ENCODE measurements around a stretch of chr1.

DNA sequence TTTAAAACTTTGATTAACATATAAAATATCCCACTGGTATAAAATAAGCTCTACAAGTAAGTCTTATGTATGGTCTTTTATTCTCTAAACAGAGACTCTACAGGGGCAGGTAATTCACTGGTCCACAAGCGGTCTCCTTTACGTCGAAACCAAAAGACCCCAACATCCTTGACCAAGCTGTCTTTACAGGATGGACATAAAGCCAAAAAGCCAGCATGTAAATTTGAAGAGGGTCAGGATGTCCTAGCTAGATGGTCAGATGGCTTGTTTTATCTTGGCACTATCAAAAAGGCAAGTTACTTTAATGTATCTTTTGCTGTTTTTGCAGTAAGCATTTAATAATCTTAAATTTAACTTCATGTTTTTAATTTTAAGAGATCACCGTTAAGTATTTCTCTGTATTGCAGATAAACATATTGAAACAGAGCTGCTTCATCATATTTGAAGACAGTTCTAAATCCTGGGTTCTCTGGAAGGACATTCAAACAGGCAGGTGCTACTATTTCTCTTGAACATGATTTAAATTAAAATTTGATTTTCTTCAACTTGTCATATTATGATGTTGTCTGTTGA lies 31.1 kb downstream of the MTF2 start:
- PRO-cap, result no peak
- RAMPAGE, long total RNA, 4 experiments, result no peak in any of the 4 experiments

GRCh38 chr1:93124387-93125308 lies 45.6 kb downstream of the MTF2 start:
- PRO-cap, result no peak
- RAMPAGE, long total RNA, 4 experiments, result no peak in any of the 4 experiments

- PRO-cap, result no peak
- RAMPAGE, long total RNA, 4 experiments, result no peak in any of the 4 experiments
Measured at GRCh38 chr1:93340667-93341813, 4.7 kb upstream of the DR1 start.

DNA sequence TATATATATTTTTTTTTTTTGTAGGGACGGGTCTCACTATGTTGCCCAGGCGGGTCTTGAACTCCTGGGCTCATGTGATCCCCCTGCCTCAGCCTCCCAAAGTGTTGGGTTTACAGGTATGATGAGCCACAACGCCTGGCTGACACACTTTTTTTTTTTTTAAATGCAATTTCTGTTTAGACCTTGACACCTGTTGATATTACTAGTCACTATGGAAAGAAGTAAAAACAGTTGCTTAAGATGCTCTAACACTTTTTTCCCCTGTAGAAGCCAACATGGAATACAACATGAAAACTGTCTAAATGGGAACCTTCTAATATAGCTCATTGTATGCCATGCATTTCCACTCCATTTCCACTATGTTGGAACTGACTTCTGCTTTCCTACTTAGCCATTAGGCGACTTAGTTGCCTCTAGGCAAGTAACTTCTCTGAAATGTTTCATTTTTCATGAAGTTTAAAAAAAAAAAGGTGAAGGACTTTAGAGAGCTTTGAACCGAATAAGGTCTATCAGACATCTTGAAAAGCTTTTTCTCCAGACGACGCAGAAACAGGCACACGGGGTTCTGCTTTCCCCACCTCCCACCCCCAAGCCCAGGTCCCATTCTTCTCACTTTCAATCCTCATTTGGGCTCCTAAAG lies 717 bp upstream of the DR1 start:
- PRO-cap, result no peak
- RAMPAGE, long total RNA, 4 experiments, result no peak in any of the 4 experiments

GRCh38 chr1:93588729-93589505 lies 92.7 kb downstream of the BCAR3 start:
- PRO-cap, result no peak
- RAMPAGE, long total RNA, 4 experiments, result no peak in any of the 4 experiments

- PRO-cap, result no peak
- RAMPAGE, long total RNA, 4 experiments, result no peak in any of the 4 experiments
Measured at GRCh38 chr1:93591616-93592869, 89.6 kb downstream of the BCAR3 start.

DNA sequence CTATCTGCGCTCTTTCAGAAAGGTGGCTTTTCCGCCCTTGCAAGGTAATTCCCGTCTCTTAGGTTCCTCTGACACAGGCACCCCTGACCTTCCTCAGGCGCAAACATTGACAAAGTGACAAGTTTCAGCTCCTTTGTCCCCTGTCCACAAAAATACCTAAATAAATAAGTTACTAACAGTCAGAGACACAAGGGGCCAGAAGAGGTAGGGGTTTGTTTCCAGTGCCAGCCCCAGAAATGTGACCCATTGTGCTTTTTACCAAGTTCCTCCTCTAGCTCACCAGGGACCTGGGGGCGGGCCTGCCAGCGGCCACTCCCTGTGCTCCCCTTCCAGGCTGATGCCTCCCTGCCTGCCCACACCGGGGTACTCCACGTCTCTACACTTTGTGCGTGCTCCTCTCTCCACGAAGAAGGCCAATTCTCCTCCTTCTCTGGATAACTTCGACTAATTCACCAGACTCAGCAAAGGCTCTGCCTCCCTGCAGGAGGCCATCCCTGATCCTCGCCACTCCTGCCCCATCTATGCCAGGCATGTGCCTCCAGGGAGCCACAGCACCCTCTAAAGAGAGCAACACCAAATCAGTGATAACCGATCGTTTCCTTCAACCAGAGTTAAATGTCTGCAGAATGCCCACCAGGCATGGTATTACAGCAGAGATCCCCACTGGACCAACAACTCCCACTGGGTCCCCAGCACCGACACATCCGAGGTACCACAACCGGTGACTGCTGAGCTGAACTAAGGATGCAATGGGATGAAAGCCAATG lies 72.0 kb downstream of the BCAR3 start:
- PRO-cap, result no peak
- RAMPAGE, long total RNA, 4 experiments, result start-site peak on the minus strand in 1 of 4 experiments, centred at position 465 of the sequence, 32 reads per replicate

DNA sequence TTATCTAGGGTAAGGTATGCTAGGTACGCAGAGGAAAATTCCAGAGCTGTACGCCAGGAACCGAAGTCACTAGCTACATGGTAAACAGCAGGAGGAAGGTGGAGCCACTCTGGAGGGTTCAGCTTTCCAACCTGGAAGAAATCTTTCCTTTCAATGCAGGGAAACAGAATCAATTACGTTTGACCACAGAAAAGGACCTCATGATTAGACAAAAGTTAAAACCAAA lies 43.1 kb downstream of the BCAR3 start:
- PRO-cap, result no peak
- RAMPAGE, long total RNA, 4 experiments, result no peak in any of the 4 experiments

- PRO-cap, result no peak
- RAMPAGE, long total RNA, 4 experiments, result start-site peak on the minus strand in 1 of 4 experiments, at chr1:93660241-93660339 at its widest, 24 reads per replicate
Measured at GRCh38 chr1:93659773-93660477, 21.7 kb downstream of the BCAR3 start.

- PRO-cap, result no peak
- RAMPAGE, long total RNA, 4 experiments, result no peak in any of the 4 experiments
Measured at GRCh38 chr1:93703552-93703983, 21.9 kb upstream of the BCAR3 start.

DNA sequence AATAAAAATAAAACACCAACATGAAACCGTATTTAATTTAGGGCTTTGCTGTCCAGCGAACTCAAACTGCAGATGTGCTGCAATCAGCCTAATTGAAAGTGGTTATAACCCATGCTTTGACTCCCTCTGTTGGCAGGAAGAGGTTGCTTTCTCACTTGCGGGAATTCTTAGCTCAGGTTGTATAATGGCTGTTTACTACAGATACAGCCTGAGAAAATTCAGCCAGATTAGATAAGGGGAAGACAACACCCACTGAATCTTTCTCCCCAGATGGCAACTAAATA lies 34.7 kb downstream of the DNTTIP2 start:
- PRO-cap, result no peak
- RAMPAGE, long total RNA, 4 experiments, result no peak in any of the 4 experiments

GRCh38 chr1:93845932-93846940 lies 32.8 kb downstream of the DNTTIP2 start:
- PRO-cap, result bidirectional peak, plus-strand start at chr1:93846473, minus-strand start at chr1:93846322; bidirectional peak, plus-strand start at chr1:93846736, minus-strand start at chr1:93846619
- RAMPAGE, long total RNA, 4 experiments, result no peak in any of the 4 experiments

DNA sequence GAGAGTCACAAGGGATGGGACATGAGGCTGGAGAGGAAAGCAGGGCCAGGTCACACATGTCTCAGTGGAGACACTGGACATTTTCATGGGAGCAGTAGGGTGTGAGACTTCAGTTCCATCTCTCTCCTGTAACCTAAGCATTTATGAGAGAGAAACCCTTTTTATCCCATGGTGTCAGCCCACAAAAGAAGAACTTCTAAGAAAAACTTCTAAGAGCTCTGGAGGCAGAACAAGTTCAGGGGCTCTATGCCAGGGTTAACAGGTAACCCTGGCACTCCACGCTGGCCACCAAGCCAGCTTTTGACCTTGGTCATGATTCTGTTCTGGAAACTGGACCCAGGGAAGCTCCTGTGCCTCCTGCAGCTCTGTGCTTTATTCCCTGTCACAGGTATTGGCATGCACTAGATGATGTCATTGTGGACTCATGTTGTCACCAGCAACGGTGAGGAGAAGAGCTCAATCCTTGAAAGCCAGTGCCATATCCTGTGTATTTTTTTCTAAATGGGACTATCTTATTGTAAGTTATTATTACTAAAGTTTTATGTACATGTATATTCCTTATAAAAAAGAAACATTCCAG lies 56.6 kb upstream of the GCLM start:
- PRO-cap, result no peak
- RAMPAGE, long total RNA, 4 experiments, result no peak in any of the 4 experiments

GRCh38 chr1:94061459-94061762 lies 59.5 kb downstream of the ABCA4 start:
- PRO-cap, result no peak
- RAMPAGE, long total RNA, 4 experiments, result no peak in any of the 4 experiments

DNA sequence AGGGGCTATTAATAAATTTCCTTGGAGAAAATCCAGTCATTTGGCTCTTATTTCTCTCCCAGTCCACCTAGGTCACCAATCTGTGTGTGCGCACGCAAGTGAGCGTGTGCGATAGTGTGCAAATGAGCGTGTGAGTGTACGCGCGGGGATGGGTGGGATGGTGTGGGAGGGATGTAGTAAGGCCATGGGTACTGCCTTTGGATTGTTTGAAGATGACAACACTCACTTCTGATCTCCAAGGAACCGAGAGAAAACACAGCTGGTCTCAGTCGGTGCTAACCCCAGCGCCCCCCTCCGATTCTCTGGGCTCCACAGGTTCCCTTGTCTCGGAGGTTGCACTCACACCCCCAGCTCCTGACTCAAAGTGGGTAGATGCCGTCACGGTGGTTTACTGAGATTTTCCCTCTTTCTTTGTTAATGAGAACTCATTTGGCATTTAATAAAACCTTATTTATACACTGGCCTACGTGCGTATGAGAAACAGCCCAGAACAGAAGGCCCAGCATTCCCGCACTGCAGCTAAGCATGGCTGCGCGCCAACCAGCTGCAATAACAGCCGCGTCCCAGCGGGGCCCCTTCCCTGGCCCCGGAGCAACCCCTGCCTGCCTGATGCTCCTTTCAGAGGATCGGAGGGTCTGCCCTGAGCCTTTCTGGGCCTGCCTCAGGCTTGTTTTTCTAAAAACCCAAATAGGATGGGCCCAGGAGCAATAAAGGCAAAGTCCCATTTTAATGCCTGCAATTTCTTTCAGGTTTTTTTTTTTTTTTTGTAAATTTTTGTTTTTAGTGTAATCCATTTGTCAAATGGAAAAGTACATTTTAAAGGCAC lies 25.7 kb downstream of the ABCA4 start:
- PRO-cap, result no peak
- RAMPAGE, long total RNA, 4 experiments, result no peak in any of the 4 experiments

- PRO-cap, result unidirectional peak, minus-strand start at chr1:94103890
- RAMPAGE, long total RNA, 4 experiments, result no peak in any of the 4 experiments
Measured at GRCh38 chr1:94103817-94104016, 17.2 kb downstream of the ABCA4 start.

DNA sequence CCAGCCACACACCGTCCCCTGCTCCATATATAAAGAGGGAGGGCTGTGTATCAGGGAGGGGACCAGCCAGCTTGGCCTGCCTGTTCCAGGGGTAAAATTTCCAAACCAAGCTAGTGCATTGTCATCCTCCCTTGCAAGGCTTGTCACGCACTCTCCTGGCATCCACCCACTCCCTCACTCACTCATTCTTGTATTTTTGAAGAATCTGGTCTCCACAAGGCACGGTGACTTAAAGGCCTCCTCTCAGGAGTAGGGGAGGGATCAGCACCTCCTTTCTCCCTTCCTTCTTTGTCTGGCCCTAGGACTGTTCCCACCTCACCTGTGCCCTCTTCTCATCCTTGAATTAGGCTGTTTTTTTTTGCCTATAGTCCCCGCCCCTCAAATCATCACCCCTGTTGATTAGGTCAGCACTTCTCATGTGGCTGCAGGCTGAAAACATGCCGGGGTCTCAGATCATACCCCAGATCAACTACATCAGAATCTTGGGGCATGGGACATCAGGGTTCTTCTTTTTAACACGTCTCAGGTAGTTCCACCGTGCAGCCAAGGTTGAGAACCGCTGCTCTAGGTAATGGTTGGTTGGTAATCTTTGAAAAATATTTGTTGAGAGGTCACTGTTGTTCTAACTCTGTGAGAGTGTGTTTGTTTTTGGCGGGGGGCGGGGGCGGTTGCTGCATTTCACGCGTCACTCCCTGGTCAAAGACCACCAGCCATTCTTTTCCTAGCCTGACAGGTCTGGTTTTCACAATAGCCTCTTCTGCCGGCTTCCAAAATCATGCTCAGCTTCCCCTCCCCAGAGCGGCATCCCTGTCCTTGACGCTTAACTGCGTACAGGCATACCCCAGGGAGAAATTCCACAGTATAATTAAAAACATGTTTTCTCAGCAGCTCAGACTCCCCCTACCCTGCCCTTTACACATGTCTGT lies 4.8 kb downstream of the ABCA4 start:
- PRO-cap, result no peak
- RAMPAGE, long total RNA, 4 experiments, result no peak in any of the 4 experiments

GRCh38 chr1:94125640-94125963 lies 4.7 kb upstream of the ABCA4 start:
- PRO-cap, result no peak
- RAMPAGE, long total RNA, 4 experiments, result no peak in any of the 4 experiments

DNA sequence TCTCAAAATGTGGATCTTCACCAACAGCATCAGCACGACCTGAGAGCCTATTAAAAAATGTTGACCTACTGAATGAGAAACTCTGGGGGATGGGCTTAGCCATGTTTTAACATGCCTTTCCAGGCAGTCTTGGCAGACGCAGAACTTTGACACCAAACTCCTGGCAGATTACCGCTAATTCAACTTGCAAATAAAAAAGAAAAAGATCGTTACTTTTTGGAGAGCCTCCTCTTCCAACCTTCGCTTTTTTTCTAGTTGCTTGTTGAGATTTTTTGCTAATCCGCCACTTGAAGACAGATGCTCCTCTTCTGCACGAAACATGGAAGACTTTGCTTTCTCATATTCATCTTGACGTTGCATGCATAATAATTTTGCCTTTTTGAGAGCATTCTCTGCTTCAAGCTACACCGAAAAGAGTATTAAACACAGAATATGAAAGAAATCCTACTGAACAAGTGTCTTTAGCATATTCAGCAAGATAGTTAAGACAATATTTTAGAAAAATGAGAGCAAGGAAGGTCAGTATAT lies 35.0 kb downstream of the ARHGAP29 start:
- PRO-cap, result no peak
- RAMPAGE, long total RNA, 4 experiments, result no peak in any of the 4 experiments

DNA sequence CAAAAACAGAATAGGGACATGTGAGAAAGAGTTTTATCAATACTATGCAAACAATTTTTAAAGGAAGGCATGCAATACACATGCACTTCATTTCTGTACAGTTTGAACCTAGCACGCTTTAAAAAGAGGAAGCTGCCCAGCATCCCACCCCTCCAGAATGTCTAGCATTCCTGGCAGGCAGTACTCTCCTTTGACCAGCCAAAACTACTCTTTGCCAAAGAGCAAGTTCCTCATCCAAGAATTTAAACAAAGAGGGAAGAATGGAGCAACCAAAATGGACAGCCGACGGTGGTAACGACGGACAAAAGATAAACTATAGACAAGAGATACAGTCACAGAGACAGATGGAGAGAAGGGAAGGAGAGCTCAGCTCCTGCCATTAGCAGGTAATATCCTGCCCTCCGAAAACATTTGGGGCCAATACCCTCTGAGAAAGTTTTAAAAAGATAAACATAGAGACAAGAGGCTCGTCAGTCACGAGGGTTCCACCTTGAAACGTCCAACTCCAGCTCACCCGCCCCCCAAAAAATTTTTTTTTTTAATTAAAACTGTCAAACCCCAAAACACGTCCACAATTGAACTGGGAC lies 1.1 kb downstream of the ARHGAP29 start:
- PRO-cap, result no peak
- RAMPAGE, long total RNA, 4 experiments, result no peak in any of the 4 experiments

All from suprapubic skin (tissue), 4 donors.